Mesangial cell (primary cell): ENCODE measurements around a stretch of chr9.

GRCh38 chr9:136670007-136670507 is 7.3 kb downstream of the EGFL7 start:
- RAMPAGE, long total RNA, result no peak

DNA sequence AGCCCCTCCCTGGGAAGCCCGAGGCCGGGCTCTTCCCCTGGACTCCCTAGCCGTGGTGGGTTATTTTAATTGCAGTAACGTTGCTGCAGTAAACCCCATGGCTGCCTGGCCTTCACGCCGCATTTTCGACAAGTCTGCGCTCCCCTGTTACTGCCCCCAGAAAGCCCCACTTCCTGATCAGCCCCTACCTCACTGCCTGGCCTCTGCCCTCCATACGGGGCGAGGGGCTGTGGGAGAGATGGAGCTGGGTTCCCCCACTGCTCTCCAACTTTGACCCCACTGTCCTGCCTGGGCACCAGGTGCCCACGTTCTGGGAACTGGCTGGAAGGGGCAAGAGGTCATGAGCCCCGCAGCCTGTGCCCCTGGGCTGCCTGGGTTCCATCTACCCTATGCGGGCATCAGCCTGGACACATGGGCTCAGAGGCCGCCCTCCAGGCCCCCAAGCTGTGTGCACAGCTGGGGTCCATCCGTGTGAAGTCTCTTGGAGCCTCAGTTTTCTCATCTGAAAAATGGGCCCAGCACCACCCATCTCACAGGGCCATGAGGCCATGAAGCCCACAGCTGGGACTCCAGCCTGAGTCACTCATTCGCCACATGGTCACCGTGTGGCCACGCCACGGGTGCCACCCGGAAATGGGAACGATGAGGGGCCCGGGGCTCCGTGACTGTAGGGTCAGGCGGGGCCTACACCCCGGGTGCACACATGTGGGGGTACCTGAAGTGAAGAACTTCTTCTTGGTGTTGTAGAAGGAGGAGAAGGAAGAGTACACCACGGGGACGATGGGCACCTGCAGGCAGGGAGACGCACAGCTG is 11.5 kb downstream of the EGFL7 start:
- RAMPAGE, long total RNA, result no peak

- RAMPAGE, long total RNA, result no peak
These were observed 10.2 kb downstream of the AGPAT2 start for GRCh38 chr9:136676861-136677615.

DNA sequence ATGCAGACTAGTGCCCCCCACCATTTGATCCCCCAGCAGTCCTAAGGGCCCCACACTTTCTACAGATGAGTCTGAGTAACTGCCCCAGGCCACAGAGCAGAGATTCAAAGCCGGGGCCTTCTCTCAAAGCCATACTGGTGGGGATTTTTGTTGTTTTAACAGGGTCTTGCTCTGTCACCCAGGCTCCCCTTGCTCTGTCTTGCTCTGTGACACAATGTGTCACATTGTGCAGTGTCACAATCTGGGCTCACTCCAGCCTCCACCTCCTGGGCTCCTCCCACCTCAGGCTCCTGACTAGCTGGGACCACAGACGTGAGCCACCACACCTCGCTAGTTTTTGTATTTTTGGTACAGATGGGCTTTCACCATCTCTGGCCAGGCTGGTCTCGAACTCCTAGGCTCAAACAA is 8.7 kb downstream of the AGPAT2 start:
- RAMPAGE, long total RNA, result no peak

- RAMPAGE, long total RNA, result no peak
These were observed 992 bp upstream of the AGPAT2 start for GRCh38 chr9:136688353-136688545.

GRCh38 chr9:136749123-136749594 is 834 bp upstream of the LCN6 start:
- RAMPAGE, long total RNA, result no peak

DNA sequence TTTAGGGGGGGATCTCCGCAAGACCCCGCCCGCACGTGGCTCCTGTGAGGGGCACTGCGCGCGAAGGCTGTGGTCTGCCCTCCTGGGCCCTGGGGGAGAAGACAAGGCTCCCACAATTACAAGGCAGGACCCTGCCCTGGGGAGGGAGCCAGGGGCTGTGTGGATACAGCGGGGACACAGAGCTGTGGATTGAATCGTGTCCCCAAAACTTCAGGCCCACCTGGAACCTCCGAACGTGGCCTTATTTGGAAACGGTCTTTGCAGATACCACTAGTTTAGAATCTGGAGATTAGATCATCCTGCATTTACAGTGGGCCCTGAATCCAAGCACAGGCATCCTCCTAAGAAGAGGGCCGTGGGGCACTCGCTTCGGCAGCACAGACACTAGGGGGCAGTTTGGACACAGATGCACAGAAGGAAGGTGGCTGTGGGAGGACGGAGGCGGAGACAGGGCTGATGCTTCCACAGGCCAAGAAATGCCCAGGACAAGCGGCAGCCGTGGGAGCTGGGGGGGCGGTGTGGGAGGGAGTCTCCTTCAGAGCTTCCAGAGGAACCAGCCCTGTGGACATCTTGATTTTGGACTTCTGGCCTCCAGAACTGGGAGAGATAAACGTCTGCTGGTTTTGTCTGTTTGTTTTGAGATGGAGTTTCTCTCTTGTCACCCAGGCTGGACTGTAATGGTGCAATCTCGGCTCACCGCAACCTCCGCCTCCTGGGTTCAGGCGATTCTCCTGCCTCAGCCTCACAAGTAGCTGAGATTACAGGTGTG is 2.8 kb upstream of the LCN8 start:
- RAMPAGE, long total RNA, result no peak

GRCh38 chr9:136773471-136774062 is 9.2 kb upstream of the LCN15 start:
- RAMPAGE, long total RNA, result no peak

DNA sequence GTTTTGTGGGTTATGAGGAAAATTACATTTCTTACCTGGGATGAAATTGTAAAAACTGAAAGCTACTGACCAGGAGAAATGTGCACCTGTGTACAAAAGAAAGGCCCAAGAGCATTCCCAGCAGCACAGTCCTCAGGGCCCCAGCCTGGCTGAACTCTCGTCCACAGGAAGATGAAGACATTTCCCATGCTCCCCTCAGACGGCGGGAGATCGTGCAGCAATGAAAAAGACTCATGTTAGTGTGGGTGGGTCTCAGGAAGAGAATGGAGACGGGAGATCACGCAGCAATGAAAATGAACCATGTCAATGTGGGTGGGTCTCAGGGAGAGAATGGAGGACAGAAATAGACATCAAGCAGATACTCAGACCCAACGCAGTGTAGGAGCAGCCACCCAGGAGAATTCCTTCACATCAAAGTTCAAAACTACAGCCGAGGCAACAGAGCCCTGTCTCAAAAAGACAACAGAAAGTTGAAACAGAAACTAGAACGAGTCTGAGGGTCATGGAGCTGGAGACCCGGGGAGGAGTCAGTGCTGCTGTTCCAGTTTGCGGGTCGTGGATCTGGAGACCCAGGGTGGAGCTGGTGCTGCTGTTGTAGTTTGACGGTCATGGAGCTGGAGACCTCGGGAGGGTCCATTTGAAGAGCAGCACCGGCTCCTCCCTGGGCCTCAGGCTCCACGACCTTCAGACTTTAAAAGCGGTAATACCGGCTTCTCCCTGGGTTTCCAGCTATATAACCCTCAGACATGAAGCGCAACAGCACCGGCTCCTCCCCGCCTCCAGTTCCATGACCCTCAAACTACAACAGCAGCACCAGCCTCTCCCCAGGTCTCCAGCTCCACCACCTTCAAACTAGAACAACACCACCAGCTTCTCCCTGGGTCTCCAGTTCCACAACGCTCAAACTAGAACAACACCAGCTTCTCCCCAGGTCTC is 12.9 kb upstream of the LCN15 start:
- RAMPAGE, long total RNA, result no peak

DNA sequence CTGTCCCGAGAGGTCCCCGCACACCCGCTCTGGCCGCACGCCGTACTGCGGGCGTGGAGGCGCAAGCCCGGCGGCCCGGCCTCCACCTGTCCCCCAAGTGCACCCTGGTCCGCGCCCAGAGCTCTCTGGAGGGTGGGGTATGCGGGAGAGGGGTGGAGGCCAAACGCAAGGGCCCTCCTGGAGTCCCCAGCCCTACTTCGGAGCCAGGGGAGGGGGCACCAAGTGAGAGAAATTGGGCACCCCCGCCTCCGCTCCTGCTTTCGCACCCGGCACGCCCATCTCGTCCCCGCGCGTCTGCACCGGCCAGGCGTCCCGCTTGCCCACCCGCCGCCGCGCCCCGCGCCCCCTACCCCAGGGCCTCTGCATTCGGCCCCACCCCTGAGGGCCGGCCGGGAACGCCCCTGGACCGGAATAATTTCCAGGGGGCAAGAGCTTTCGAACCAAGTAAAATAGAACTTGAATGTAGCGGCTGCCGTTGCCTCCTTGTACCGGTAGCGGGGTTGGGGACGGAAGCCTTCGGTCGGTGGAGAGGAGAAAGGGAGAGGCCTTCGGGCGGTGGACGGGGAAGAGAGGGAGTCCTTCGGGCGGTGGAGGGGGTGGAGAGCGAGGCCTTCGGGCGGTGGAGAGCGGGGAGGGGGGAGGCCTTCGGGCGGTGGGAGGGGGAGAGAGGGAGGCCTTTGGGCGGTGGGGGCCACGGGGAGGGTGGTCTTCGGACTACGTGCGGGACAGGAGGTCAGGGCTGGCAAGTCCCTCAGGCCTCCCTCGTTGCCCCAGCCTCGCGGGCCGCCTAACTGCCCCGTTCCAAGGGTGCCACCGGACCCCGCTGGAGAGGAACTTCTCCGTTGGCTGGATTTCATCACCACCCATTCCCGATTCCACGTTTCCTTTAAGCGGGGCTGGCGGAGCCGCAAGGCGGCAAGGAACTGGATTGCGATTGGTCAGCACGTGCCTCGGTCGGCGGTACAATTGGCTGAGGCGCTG is 582 bp upstream of the PHPT1 start:
- RAMPAGE, long total RNA, result no peak

GRCh38 chr9:136886933-136887689 is 795 bp downstream of the TRAF2 start:
- RAMPAGE, long total RNA, result no peak

DNA sequence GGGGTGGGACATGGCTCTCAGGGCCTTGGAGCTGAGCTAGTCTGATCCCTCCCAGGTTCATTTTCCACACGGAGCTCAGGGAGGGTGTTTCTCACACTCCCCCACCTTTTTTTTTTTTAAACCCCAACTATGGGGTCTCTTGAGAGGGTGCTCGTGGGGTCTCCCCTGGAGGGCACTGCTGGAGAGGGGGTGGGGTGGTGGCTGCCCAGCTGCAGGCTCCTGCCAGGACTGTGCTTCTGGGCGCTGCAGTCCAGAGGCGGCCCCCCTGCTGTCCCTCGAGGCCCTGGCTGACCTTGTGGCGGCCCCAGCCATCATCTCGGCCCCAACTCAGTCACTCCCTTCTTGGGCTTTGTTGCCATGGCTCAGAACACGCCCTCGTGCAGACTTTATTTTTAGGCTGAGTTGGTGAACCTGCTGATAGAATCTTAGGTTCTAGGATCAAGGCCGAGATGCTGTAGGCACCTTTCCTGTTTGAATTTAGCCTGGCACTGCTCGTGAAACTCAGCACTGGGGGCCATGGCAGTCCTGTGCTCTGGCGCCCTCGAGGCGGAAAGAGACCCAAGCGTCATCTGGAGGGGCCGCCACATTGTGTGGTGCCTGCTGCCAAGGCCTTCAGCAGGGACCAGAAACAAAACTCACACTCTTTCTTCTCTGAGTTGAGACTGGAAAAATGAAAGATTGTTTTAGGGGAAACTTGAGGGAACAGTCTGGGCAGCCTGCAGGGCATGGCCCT is 22.8 kb downstream of the FBXW5 start:
- RAMPAGE, long total RNA, result no peak

DNA sequence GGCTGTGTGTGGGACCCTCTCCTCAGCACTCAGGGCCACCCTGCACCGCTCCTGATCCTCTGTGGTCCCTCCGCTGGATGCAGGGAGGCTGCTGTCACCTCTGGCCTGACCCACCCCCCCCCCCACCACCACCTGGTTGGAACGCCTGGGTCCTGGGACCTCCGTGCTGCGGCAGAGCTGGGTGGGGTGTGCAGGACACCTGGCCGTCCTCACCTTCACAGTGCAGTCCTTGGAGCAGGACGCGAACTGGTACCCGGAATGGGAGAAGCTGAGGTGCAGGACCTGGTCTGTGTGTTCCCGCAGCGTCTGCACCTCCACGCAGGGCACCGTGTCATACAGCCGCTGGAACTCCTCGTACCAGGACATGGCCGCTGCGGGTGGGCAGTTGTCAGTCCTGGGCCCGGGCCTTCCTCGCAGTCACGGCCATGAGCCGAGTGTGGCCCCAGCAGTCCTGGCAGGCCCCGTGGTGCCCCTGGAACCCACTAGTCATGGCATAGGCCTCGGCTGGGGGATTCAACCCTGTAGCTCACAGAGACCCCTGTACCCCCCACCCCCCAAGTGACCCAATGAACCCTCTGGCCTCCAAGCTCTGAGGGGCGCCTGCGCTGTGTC is 1.3 kb downstream of the FBXW5 start:
- RAMPAGE, long total RNA, result no peak

- RAMPAGE, long total RNA, result no peak
These were observed 793 bp upstream of the LCNL1 start for GRCh38 chr9:136982061-136982338.

DNA sequence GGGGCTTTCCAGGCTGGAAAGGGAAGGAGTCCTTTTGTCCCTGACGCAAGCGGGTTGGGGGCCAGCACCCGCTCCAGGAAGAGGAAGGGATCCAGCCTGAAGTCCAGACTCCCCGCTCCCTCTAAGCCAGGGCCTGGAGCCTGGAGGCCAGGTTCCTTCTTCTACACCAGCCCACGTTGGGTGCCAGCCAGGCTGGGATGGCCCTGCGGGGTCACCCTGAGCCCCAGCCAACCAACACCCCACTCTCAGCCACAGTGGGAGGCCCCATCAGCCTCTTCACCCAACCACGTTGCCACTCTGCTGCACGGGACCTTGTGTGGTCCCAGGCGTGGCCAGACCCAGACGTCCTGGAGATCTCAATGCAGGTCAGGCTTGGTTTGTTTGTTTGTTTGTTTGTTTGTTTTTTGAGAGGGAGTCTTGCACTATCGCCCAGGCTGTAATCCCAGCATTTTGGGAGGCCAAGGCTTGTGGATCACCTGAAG is 1.0 kb upstream of the FUT7 start:
- RAMPAGE, long total RNA, result no peak

GRCh38 chr9:137035179-137035594 is 3.3 kb upstream of the FUT7 start:
- RAMPAGE, long total RNA, result no peak

- RAMPAGE, long total RNA, result no peak
These were observed 477 bp upstream of the NPDC1 start for GRCh38 chr9:137046355-137046953.

GRCh38 chr9:137129422-137129601 is 9.6 kb upstream of the GRIN1 start:
- RAMPAGE, long total RNA, result no peak

GRCh38 chr9:137254481-137255031 is 571 bp upstream of the NELFB start:
- RAMPAGE, long total RNA, result no peak

DNA sequence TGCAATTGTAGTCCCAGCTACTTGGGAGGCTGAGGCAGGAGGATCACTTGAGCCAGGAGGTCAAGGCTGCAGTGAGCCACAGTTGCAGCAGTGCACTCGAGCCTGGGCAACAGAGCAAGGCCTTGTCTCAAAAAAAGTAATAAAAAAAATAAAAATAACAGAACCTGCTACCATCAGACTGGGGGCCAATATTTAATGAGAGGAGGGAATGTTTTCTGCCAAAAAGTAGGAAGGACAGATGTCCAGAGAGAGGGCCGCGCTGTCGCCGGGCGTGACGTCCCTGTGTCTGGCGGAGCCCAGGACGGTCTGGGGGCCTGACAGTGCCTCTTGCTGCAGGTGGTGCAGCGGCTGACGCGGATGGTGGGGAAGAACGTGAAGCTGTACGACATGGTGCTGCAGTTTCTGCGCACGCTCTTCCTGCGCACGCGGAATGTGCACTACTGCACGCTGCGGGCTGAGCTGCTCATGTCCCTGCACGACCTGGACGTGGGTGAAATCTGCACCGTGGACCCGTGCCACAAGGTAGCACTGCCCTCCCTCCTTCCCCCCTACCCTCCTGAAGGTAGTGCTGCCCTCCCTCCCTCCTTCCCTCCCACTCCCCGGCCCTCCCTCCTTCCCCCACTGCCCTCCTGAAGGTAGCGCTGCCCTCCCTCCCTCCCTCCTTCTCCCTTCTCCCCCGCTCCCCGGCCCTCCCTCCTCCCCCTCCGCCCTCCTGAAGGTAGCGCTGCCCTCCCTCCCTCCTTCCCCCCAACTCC is 7.8 kb downstream of the NELFB start:
- RAMPAGE, long total RNA, result no peak